NCI-H460 (cell line): ENCODE measurements around a stretch of chr7.

GRCh38 chr7:158957911-158958329, 101.6 kb downstream of the DYNC2I1 start:
RAMPAGE:
- cytosol, long total RNA: no peak
- long total RNA: no peak
- nucleus, long total RNA: no peak

RAMPAGE:
- cytosol, long total RNA: no peak
- long total RNA: no peak
- nucleus, long total RNA: no peak
These were observed 123.2 kb downstream of the DYNC2I1 start for GRCh38 chr7:158979520-158980038.

RAMPAGE:
- cytosol, long total RNA: no peak
- long total RNA: no peak
- nucleus, long total RNA: no peak
These were observed 82.2 kb downstream of the VIPR2 start for GRCh38 chr7:159062462-159062939.

GRCh38 chr7:159070485-159070915, 74.2 kb downstream of the VIPR2 start:
RAMPAGE:
- cytosol, long total RNA: no peak
- long total RNA: no peak
- nucleus, long total RNA: no peak

DNA sequence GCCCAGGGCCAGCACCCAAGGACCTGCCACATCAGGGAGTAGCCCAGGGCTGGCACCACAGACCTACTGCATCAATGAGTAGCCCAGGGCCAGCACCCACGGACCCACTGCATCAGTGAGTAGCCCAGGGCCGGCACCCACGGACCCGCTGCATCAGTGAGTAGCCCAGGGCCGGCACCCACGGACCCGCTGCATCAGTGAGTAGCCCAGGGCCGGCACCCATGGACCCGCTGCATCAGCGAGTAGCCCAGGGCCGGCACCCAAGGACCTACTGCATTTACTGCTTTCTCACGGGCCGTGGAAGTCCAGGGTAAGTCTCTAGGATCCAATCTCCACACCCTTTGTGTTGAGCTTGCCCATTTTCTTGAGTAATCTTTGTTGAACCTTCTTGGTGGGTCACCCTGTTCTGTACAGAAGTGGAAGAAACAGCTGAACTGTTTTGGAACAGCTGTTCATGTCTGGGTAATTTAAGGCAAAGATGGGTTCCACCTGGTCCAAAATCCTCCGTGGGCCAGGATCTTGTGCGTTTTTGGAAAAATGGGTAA, 69.0 kb downstream of the VIPR2 start:
RAMPAGE:
- cytosol, long total RNA: no peak
- long total RNA: no peak
- nucleus, long total RNA: no peak

DNA sequence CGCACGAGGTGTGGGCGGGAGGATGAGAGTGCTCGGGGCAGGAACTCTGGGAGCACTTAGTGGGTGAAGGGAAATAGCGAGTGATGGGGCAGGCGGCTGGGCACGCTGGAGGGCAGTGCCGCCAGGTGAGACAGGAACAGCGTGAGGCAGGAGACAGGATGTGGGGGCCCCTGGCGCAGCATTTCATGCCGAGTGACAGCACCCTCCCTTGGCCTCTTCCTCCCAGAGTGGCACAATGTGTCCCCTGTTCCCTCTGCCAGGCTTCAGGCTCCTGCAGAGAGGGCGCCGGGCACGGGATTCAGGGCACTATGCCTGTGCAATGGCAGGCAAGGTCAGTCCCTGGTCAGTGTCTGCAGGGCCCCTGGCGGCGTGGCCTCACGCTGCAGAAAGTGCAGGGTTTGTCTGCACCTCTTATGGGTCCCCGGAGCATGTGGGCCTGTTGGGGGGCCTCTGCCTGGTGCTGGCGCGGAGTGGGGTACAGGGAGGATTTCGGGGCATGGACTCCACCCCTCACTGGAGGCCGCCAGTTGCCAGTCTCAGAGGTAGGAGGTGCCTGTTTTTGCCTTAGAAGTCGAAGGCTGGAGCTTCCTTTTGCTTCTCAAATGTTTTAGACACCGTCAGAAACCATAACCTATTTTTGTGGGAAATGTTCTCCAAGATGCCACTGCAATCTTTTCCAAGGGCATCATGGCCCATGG, 60.3 kb downstream of the VIPR2 start:
RAMPAGE:
- cytosol, long total RNA: no peak
- long total RNA: no peak
- nucleus, long total RNA: no peak

GRCh38 chr7:159096209-159096803, 48.4 kb downstream of the VIPR2 start:
RAMPAGE:
- cytosol, long total RNA: no peak
- long total RNA: no peak
- nucleus, long total RNA: no peak

RAMPAGE:
- cytosol, long total RNA: no peak
- long total RNA: no peak
- nucleus, long total RNA: no peak
These were observed 32.4 kb downstream of the VIPR2 start for GRCh38 chr7:159112013-159112907.